Myometrial cell (primary cell): ENCODE measurements around a stretch of chr10.

DNA sequence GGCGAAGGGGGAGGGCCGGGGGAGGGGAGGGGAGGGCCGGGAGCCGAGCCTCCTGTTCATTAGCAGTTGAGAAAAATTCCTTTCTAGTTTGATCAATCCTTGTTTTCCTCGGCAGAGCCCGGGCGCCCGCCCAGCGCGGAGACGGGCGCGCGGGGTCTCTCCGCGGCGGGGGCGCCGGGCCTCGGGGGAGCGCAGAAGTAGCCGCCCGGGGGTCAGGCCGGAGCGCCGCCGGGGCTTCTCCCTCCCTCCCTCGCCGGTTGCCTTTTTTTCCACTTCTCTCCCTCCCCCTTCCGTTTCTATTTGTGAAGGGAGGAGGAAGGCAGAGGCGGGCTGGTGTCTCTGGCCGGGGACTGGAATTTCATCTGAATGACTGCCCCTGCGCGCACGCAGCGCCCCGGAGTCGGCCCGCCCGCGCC, 702 bp upstream of the TRIM8 start:
- RAMPAGE, long total RNA = no peak

GRCh38 chr10:102646607-102647134, 2.4 kb downstream of the TRIM8 start:
- RAMPAGE, long total RNA = no peak

DNA sequence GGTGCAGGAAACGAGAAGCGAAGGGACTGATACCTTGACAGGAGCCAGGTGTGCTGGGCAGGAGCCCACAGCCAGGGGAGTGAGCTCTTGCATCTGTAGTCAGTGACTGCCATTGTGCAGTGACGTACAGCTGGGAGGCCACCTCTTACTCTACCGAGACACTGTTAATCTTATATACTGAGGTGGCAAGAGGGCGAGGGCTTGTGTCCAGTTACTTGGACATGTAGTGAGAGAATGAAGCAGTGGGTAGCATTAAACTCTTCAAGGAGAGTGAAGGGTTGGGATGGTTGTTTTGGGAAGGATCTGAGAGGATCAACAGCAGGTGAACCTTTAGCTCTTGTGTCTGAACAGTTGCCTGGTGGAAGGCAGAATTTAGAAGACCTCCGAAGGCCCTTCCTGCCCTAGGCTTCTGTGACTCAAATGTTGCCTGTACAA, 34.5 kb downstream of the WBP1L start:
- RAMPAGE, long total RNA = no peak

GRCh38 chr10:102799666-102800730, 37.2 kb downstream of the CYP17A1 start:
- RAMPAGE, long total RNA = no peak

- RAMPAGE, long total RNA = no peak
These were observed 24.3 kb downstream of the CYP17A1 start for GRCh38 chr10:102812785-102813426.

DNA sequence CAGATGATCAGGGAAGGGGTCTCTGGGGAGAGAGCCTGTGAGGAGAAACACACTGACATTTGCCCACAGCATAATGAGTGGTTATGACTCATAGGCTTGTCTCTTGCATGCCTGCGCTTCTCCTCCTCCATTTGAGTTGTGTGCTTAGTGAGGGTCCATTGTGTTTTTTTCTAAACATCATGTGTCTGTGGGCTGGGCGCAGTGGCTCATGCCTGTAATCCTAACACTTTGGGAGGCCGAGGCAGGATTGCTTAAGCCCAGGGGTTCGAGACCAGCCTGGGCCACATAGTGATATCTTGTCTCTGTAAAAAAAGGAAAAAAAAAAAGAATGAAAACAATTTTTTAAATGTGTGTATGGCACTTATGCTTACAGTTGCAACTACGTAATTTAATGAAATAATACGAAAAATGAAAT, 2.0 kb downstream of the BORCS7 start:
- RAMPAGE, long total RNA = no peak

DNA sequence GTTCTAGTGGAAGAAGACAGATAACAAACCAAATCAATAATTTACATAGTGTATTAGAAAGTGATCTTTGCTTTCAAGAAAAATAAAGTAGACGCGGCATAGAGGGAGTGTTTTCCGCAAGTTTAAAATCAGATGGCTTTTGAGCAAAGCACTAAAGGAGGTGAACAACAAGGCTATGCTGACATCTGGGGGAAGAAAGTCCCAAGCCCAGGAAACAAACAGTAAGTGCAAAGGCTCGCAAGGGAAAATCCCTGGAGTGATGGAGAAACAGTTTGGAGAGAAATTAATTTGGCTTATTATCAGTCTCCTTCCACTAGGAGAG, 1.9 kb upstream of the CNNM2 start:
- RAMPAGE, long total RNA = no peak

GRCh38 chr10:102917067-102917471, 1.0 kb upstream of the CNNM2 start:
- RAMPAGE, long total RNA = no peak

DNA sequence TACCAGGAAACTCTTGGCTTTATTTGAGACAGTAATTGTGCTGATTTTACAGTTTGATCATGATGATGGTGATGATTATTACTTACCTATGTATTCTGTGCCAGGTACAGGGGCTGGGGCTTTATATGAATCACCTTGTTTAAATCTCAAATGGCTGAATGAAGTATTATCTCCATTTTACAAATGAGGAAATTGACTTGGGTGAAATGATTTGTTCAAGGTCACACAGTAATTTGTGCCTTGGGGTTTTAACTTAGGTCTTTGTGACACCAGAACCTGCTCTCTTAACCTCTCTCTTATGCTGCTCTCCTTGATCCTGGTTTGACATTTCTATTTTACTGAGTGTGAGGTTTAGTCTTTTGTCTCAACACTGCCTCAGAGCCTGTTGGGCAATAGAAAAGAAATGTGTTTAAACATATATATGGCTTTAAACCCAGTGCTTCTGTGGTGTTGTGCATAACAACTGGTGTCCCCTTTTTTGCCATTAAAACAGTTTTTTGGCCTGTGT, 5.2 kb downstream of the CNNM2 start:
- RAMPAGE, long total RNA = no peak

GRCh38 chr10:103081729-103082377, 111.2 kb downstream of the NT5C2 start:
- RAMPAGE, long total RNA = no peak

DNA sequence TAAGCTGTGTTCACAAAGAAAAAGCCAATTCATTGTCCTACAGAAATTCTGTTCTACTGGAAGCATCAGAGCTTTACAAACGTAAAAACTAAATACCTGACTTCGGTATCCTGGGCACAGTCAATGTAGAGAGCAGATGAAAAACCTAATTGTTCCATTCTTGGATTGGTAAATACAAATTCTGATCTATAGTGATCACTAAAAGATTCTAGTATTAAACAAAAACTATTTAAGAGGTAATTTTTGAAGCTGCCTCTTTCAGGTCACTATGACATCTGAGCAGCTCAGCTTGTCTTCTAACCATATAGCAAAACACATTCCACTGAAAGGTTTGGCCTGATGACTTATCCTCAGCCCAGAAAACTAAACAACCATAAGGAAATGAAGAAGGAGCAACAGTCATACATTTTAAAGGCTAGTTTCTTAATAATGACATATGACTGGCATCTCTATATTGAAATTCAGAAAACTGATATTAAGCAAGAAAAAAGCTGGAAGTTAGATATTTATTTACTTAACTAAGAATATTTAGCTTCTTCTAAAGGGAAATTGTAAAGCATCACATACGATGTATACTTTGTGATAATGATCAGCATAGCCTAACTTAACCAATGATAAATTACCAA, 24.7 kb downstream of the NT5C2 start:
- RAMPAGE, long total RNA = no peak

DNA sequence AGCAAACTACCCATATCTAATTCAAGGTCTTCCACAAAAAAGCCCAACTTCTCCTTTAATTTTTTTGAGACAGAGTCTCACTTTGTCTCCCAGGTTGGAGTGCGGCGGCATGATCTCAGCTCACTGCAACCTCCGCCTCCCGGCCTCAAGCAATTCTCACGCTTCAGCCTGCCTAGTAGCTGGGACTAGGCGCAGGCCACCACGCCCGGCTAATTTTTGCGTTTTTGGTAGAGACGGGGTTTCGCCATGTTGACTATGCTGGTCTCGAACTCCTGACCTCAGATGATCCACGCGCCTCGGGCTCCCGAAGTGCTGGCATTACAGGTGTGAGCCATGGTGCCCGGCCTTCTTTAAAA, 940 bp downstream of the PDCD11 start:
- RAMPAGE, long total RNA = no peak

GRCh38 chr10:103471152-103471685, 7.8 kb downstream of the CALHM3 start:
- RAMPAGE, long total RNA = no peak

DNA sequence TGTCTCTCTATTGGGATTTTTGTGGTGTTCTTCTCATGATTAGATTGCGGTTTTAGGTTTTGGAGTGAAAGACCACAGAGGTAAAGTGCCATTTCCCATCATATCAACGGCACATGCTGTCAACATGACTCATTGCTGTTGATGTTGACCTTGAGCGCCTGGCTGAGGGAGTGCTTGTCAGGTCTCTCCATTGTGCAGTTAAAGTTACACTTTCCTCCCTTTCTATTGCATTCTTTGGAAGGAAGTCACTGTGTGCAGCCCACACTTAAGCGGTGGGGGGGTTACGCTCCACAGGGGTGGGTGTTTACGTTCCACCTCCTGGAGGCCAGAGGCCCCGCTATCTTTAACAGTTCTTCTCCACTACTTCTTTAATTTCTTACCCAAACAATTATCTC, 10.9 kb downstream of the NEURL1 start:
- RAMPAGE, long total RNA = no peak

DNA sequence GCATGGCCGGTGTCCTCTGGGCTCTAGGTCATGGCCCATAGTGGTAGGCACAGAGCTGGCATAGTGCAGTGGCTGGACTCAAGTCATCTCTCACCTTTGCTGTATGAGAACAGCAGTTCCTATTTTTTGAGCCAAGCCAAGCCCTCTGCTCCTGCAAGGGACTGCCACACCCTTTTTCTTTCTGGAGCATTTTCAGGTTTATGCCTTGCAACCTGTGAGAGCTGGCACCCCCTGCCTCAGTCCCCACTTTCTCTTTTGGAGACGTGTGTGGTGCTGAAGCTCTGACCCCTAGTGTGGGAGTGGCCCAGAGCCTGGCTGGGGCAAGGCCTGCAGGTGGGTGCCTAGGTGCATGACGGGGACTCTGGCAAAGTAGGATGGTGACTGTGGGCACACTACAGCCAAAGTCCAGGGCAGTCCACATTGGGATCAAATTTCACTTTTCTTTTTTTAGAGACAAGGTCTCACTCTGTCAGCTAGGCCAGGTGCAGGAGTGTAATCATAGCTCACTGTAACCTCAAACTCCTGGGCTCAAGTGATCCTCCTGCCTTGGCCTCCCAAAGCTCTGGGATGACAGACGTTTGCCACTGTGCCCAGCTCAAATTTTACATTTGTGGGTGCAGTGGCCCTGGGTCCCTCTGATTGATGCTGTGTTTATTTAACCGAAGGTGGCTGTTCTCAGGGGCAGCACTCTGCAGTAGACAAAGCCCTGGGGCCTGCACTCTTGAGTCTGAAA, 52.2 kb downstream of the NEURL1 start:
- RAMPAGE, long total RNA = no peak

DNA sequence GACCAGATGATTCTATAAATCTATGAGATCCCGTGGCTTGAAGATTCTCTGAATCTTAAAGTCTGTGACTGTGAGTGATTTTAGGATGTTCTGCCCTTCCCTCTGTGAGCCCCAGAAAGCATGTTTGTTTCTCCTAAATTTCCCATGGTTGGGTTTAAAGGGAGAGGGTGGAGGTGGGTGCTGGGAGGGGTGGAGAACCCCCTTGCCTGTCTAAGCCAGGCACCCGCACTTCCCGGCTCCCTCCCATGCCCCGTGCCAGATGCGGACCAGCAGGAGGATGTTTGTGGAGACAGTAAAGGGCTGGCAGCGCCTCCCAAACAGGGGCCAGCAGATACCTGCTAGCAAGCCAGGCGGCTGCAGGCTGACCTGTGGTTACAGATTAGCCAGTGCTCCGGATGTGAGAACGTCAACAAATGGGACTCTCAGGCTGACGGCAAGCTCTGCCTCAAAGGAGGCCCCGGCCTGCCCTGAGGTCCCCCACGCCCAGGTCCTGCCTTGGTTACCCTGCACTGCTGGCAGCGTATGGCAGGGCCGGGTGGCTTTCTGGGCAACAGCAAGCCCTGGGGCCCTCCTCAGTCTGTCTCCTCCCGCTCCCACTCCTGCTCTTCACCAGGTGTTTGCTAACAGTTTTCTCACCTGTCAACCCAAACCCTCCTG, 85.2 kb downstream of the NEURL1 start:
- RAMPAGE, long total RNA = no peak

GRCh38 chr10:103647027-103647622, 153.6 kb downstream of the NEURL1 start:
- RAMPAGE, long total RNA = no peak

DNA sequence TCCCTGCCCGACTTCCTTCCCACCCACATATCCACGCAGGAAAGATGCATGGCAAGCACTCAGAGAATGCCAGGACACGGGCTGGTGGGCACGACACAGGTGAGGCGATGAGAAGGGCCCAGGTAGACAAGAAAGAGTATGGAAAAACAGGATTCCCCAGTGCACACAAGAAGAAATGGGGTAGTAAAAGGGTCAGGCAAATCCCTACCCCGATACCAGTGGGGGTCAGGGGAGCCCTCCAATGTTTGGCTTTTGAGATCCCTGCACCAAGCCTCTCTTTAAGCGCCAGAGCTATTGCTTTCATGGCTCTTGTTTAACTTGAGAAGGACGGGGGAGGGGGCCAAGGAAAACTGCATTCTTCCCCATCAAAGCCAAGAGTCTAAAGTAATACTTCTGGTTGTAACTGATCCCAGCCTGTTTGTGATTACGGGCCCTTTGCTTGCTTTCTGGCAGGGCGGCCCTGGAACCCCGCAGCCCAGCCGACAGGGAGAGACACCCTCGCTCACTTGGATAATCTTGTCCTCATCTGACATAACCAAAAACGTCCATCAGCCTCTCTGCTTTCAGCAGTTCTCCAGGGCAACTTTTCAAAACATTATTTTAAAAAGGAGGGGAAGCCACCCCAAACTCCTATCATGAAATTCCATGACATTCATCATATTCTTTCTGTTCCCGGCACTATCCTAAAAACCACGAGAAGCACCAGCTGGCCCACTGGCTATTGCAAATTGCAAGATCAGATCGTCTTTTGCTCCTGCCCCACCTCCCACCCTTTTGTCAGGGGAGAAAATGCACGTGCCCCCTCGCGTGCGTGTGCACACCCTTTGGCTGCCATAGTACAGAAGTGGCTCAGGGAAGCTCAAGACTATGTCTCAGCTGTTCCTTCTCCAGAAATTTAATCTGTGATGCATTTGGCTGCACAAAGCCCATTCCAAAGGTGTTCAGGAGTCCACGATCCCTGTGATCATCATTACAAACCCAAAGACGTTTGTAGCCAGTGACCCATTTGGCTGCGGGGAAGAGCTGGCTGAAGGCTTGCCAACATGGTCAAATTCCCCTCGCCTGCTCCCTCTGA, 154.9 kb downstream of the NEURL1 start:
- RAMPAGE, long total RNA = no peak

DNA sequence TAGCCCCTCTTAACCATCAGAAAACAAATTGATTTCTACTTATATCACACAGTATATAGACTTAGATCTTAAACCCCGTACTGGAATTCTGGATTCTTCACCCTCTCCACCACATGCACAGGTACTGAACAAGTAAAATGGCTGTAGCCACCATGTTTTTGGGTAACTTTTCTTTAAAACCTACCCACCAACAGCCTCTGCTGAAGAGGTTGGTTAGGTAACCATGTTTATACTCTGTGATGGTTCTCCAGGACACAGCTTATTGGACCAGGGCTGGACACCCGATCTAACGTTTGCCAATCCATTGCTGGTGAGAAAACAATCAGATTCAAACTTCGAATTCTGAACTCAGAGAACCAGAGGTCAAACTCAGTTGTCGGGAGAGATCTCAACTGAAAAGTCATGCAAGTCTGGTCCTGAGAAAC, 162.5 kb downstream of the NEURL1 start:
- RAMPAGE, long total RNA = no peak

DNA sequence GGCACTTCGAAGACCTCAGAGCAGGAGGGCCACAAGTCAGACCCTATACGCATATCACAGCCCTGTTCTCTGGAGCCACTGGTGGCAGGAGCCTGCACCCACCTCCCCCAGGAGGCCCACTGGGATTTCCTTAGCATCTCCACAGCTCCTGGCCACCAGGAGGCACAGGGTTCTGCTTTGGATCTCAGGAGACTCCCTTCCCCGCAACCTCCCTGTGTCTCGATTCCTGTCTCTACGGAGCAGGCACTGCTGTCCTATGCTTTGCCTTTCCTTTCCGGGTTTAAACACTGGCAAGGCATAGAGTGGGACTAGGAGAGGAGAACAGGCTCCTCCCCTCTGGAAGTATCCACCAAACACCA, 166.2 kb downstream of the NEURL1 start:
- RAMPAGE, long total RNA = no peak